Cardiac fibroblast (primary cell): ENCODE measurements around a stretch of chr12.

GRCh38 chr12:121800256-121800440, 3.7 kb upstream of the SETD1B start:
- RRBS = no CpG with 5 or more reads among the region's 13 CpGs

GRCh38 chr12:121805055-121805763, 1.4 kb downstream of the SETD1B start:
- RRBS = 6% methylated on average over 3 of the region's 43 CpGs

- RRBS = 58% methylated on average over 4 of the region's 11 CpGs
Measured at GRCh38 chr12:121807018-121807593, 3.3 kb downstream of the SETD1B start.

GRCh38 chr12:121809336-121810131, 5.7 kb downstream of the SETD1B start:
- RRBS = no CpG with 5 or more reads among the region's 30 CpGs

DNA sequence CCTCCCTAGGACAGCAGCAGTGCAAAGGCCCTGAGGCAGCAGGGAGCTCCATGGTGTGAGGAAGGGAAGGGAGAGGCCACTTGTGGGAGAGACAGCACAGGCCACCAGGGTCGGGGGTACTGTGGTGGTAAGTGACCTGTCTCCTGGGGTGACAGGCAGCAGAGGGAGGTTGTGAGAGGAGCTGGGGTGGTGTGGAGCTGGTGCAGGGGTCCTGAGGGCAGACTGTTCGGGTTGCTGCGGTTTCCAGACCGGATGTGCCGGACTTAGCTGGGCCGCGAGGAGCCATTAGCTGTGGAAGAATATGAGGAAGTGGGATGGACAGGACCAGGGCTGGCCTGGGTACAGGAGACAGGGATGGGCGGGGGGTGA, 22.6 kb downstream of the SETD1B start:
- RRBS = no CpG with 5 or more reads among the region's 8 CpGs

- RRBS = 85% methylated on average over 2 of the region's 20 CpGs
Measured at GRCh38 chr12:122013491-122014488, 7.9 kb upstream of the BCL7A start.

- RRBS = 69% methylated on average over 4 of the region's 27 CpGs
Measured at GRCh38 chr12:122030011-122030860, 8.6 kb downstream of the BCL7A start.

GRCh38 chr12:122085807-122086629, 7.5 kb downstream of the MLXIP start:
- RRBS = no CpG with 5 or more reads among the region's 11 CpGs

DNA sequence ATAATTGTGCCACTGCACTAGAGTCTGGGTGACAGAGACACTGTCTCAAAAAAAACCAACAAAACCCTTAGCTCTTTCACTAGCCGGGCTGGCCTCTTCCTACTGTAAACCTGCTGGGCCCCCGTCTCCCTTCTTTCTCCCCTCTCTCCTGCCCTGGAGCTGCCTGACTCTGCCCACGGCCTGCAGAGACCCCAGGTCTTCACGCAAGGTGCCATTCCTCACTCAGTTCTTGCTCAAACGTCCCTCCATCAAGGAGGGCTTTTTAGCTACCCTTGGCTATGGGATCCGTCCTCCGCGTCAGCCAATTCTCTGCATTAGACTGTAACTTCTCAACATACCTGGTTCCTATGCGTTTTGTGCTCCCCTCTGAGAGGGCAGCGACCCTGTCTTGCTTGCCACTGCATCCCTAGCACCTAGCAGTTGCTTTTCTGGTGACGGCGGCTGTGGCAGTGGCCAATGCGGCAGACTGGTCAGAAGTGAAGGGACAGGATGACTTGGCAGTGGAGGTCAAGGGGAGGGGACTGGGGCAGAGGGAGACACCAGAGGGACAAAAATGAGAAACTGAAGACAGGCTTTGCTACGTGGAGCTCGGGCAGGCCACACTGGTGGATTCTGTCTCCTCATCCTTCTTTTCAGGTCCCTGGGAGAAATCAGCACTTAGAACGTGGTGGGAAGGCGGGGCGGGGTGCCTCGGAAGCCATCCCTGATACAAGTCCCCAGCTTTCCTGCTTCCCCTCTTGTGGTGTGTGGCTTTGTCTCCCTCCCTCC, 1.7 kb downstream of the B3GNT4 start:
- RRBS = no CpG with 5 or more reads among the region's 19 CpGs

GRCh38 chr12:122213485-122213952, 10.0 kb downstream of the B3GNT4 start:
- RRBS = no CpG with 5 or more reads among the region's 6 CpGs

GRCh38 chr12:122225436-122225516, 576 bp downstream of the DIABLO start:
- RRBS = no CpG with 5 or more reads among the region's 3 CpGs

DNA sequence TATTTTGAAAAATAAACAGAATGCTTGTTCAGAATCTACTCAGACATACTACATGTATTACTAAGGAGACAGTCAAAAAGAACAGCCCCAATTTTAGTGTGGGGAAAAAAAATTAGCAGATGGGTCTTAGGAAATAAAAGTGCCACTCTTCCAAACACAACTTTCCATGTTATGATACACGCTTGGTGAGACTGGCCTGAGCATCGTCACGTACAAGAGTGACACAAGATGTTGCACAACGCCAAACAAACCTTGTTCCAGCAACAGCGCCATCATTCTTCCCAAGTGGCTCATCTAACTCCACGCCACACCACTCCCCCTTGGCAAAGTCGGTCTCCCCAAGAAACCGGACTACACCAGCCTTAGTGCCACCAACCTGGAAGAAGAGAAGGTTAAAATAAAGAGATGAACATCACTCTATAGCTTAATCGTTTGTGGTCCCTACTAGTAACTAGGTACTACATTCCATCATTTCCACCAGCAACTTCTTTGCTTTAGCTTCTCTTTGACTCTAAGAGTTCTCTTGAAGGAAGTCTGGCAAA, 58.7 kb downstream of the CLIP1 start:
- RRBS = no CpG with 5 or more reads among the region's 9 CpGs

DNA sequence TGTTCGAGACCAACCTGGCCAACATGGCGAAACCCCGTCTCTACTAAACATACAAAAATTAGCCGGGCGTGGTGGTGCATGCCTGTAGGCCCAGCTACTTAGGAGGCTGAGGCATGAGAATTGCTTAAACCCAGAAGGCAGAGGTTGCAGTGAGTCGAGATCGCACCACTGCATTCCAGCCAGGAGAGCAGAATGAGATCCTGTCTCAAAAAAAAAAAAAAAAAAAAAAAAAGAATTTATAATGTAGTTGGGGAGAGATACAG, 33.0 kb downstream of the CLIP1 start:
- RRBS = no CpG with 5 or more reads among the region's 7 CpGs

DNA sequence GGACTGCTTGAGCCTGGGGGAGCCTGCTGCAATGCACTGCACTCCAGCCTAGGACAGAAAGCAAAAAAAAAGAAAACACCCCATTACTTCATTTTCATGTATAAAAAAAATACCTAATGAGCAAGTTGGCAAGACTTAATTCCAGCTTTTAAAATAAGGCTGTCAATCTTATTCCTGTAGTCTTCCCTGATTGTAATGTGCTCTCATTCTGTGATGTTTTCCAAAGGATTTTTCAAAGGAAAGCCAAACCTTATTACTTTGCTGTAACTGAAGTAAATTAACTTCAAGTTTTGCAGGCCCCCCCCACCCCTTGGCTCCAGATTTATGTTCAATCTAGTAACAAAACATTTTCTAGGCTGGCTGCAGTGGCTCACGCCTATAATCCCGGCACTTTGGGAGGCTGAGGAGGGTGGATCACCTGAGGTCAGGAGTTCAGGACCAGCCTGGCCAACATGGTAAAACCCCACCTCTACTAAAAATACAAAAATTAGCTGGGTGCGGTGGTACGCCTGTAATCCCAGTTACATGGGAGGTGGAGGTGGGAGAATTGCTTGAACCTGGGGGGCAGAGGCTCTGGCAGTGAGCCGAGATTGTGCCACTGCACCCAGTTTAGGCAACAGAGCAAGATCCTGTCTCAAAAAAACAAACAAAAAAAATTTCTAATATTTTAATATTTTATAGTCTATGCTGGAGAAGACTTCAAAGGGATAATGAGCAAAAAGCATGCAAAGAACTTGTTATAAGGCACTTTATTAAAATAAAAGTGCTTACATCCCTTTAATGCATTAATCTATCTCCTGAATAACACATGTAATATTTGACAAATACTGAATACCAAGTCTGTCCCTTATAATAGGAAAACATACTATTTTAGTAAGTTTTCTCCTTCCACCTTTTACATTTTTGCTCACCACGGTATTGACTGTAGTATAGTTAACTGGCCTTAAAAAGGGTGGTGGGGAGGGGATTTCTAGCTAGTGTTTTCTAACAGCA, 3.6 kb upstream of the ZCCHC8 start:
- RRBS = no CpG with 5 or more reads among the region's 6 CpGs

- RRBS = no CpG with 5 or more reads among the region's 8 CpGs
Measured at GRCh38 chr12:122853972-122854228, 18.6 kb downstream of the HIP1R start.

- RRBS = no CpG with 5 or more reads among the region's 12 CpGs
Measured at GRCh38 chr12:122854253-122854658, 19.0 kb downstream of the HIP1R start.

DNA sequence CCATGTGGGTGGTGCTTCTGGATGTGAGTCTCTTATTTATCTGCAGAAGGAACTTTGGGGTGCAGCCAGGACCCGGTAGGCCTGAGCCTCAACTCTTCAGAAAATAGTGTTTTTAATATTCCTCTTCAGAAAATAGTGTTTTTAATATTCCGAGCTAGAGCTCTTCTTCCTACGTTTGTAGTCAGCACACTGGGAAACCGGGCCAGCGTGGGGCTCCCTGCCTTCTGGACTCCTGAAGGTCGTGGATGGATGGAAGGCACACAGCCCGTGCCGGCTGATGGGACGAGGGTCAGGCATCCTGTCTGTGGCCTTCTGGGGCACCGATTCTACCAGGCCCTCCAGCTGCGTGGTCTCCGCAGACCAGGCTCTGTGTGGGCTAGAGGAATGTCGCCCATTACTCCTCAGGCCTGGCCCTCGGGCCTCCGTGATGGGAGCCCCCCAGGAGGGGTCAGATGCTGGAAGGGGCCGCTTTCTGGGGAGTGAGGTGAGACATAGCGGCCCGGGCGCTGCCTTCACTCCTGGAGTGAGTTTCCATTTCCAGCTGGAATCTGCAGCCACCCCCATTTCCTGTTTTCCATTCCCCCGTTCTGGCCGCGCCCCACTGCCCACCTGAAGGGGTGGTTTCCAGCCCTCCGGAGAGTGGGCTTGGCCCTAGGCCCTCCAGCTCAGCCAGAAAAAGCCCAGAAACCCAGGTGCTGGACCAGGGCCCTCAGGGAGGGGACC, 26.8 kb downstream of the HIP1R start:
- RRBS = 65% methylated on average over 7 of the region's 23 CpGs

GRCh38 chr12:122898156-122898467, 2.2 kb upstream of the VPS37B start:
- RRBS = no CpG with 5 or more reads among the region's 4 CpGs

DNA sequence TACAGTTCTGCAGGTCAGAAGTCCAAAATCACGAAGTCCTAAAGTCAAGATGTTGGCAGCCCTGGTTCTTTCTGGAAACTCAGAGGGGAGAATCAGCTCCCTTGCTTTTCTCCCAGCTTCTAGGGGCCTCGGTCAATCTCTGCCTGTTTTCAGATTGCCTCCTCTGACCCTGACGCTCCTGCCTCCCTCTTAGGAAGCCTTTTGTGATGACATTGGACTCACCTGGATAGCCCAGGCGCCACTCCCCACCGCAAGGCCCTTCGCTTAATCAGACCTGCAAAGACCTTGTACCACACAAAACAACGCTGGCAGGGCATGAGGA, 7.6 kb upstream of the VPS37B start:
- RRBS = no CpG with 5 or more reads among the region's 7 CpGs

DNA sequence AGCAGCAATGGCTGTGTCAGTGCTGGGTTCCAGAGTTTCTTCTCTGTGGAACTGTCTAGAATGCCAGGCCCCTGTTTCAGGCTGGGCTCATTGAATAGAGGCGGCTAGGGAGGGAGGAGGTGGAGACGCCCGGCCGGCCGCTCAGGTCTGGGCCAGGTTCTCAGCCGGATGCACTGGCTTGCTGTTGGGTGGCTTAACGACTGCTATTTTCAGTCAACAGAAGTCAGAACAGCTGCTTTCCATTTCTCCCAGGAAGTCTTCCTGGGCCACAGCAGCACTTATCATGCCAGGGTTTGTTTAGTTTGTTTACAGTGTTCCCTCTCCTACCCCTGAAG, 26.0 kb upstream of the VPS37B start:
- RRBS = no CpG with 5 or more reads among the region's 7 CpGs